Foreskin keratinocyte (primary cell): ENCODE data around the gene CLIC4.

DNA sequence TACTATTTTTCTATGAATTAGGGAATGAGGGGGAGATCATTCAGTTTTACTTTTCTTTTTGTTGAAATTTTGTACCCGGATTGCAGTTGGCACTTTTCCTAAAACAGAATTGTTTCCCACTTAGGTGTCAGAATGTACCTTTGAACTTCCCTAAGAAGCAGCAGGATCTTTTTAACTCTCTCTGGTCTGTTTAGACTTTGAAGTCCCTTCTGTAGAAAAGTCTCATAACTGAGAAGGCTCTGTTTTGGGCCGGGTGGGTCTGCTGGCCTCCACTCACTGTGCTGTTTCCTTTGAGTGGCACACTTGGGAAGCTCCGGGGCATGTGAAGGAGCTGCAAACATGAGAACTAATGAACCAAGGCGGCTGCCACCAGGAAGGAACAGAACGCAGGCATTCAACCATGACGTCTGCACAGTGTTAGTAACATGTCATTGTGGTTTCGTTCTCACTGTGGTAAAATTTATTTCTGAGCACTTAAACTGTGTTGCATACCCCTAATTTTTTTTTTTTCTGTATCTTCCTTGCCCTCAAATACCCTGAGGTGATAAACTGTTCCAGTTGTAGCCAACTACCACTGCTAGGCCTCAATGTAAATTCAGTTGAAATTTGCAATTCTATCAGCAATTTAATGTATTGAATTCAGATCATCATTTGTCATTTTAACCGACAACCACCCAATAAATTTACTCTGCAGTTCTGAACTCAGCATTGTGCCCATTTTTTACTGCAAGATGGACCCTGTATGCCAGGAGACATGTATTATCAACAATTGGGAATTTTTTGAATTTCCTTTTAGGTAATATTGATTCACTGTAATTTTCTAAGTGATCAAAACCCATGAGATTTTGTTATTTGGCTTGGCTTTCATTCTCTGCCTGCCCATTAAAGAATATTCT is 19.3 kb upstream of the NCMAP start:
- RAMPAGE, total RNA = no peak

DNA sequence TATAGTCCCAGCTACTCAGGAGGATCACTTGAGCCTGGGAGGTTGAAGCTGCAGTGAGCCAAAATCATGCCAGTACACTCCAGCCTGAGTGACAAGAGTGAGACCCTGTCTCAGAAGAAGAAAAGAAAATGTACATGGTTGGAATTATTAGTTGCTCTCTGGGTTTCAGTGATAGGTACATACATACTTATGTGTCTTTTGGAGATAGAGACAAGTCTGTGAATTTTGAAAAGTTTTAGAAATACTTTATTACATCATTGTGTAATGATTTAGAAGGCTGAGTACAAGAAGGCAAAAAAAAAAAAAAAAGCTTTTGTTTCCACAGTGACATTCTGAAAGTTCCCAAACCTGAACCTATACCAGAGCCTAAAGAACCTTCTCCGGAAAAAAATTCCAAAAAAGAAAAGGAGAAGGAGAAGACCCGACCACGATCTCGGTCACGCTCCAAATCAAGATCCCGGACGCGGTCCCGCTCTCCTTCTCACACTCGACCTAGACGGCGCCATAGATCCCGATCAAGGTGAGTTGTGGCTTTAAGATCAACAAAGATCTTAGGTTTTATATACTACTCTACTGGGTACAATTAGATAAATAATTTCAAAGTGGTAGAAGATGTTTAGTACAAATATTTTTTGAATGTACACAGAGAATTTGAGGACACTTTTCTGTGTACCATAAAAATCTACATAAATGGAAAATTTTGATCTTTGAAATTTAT is 9.2 kb downstream of the SRRM1 start:
- RAMPAGE, total RNA = no peak

DNA sequence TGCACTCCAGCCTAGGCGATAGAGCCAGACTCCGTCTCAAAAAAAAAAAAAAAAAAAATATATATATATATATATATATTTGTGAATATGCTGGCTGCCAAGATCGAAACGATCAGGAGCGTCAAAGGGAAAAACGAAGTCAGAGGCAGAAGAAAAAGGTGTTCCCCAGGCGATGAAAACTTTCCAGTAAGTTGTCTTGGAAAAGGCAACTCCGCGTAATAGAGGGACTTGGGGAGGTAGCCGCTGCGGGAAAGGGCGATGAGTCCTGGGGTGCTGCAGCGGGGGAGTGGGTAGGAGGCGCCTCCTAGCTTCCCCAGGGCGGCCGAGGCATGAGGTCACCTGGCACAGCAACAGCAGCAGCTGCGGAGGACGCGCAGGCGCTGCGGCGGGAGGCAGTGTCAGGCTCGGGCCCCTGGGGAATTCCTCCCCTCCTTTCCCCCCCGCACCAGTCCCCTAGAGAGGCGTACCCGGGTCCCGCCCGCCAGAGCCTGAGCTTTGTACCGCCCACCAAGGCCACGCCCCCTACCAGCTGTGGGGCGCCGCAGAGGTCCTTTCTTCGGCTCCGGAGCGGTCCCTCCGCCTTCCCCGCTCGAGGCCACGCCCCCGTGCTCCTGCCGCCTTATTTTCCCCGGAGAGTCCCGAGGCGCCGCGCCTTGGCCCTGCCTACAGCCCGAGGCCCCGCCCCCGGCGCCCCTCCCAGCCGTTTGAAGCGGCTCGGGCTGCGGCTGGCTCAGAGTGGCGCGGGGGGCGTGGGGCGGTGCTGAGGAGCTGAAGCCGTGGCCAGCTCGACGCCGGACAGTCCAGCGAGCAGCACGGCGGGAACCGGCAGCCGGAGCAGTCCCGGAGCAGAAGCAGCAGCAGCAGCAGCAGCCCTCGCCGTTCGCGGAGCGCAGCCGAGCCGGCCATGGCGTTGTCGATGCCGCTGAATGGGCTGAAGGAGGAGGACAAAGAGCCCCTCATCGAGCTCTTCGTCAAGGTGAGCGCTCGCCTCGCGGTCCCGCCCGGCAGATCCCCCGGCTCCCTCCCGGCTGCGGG is at the start of gene CLIC4:
Gene CLIC4 (plus strand): TSS at position 798 of the 1,035 bp plus-strand sequence.
- RAMPAGE, total RNA = start-site peak on the plus strand centred at position 786 of the sequence, 109 bp wide, 370 and 710 reads in 2 replicates

GRCh38 chr1:24914755-24915262 is 15.3 kb downstream of the RUNX3 start:
- RAMPAGE, total RNA = no peak

DNA sequence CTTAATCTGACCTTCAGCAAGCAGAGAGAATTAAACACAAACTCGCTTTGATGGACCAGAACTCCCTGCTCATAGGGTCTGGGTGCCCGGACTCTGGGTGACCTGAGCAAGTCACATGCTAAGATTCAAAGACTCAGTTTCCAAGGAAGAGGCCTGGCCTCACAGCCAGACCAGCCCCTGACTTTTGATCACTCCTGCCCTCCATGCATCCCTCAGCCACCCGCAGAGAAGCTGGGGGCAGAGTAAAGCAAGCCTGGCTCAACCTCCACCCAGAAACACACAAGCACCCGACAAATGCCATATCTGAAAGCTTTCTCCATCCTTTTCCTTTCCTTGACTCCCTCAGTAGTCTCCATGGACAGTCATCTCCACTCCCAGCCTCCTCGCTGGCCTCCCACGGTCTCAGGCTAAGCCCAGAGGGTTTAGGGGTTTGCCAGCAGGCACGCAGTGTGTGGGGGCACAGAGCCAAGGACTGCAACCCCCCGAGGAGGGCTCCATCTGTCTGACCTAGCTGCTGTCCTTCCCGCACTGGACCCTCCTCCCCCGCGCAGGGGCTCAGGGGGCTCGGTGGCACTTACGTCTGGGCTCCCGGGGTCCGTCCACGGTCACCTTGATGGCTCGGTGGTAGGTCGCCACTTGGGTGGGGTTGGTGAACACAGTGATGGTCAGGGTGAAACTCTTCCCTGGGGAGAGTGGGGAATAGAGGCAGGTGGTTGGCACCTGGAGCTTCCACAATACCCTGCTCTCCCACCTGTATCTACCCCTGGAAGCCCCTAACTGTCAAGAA is 11.2 kb downstream of the RUNX3 start:
- RAMPAGE, total RNA = no peak

DNA sequence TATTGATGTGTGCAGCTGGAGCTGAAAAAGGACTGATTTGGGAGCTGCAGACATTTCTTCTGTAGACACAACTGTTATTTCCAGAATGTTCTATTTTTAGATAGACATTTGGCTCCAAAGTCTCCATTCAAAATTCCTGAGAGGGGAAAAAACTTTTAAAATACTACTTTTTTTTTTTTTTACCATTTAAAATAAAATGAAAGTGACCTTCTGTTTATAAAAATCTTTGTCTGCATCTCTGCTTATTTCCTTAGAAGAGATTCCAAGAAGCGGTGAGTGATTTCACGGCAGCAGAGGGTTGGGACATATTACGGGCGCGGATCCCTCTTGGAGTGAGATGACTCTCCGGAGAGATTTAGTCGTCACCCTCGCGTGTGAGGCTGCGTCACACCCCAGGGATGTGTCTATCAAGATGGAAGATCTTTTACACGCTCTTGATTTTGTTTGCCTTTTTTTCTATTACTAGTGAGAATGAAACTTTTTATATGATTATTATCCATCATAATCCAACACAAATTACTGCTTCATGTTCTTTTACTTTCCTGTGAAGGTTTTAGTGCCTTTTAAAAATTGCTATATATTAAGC is 9.9 kb downstream of the RUNX3 start:
- RAMPAGE, total RNA = no peak

GRCh38 chr1:24927372-24928438 is 2.4 kb downstream of the RUNX3 start:
- RAMPAGE, total RNA = no peak

DNA sequence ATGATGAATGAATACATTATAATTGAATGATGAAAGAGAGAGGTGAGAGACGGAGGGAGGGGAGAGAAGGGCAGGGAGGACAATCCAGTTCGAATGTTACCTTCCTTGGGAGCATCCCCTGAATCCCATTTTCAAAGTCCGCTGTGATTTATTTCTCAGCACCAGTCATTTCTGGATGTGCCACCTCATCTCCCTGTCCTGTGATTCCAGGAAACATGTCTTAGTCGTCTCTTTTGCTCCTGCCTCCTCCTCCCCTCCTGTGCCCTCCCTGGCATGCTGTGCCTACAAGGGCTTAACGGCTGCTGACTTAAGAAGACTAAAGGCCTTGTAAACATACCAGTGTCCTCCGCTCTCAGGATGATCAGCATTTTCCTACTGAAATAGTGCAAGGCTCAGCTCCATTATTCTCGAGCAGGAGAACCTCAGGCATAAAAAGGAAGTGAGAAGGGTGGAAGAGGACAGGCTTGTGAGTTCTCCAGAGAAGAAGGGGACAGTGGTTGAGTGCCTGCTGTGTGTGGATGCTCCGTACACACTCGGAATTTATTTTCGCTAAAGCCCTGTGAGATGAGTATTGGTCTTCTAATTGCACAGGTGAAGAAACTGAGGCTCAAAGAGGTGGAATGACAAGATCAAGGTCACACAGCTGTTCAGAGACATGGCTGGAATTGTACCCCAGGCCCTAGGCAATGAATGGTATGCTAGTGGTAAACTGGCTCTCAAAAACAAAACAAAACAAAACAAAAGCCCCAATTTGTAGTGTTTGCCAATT is 61.7 kb upstream of the RUNX3 start:
- RAMPAGE, total RNA = no peak

DNA sequence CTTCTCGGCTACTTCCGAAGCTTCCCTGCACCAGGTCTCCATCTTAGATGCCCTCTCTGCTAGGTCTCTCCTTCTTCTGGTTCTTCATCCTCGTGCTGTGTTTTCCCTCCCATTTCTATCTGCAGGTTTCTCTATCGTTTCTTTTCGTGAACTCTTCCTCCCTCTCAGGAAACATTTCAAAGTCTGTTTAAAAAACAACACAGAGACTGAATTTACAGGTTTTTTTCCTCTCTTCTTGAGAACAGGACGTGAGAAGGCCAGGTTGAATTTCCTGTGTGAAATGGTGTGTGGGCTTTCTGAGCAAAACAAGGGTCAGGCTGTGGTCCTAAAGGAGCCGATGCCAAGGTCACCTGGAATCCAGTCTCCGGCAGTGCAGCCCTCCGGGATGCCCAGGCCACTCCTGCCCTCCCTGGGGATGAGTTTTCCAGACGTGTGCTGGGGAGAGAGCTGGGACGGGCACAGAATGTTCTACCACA is 62.6 kb upstream of the RUNX3 start:
- RAMPAGE, total RNA = no peak

DNA sequence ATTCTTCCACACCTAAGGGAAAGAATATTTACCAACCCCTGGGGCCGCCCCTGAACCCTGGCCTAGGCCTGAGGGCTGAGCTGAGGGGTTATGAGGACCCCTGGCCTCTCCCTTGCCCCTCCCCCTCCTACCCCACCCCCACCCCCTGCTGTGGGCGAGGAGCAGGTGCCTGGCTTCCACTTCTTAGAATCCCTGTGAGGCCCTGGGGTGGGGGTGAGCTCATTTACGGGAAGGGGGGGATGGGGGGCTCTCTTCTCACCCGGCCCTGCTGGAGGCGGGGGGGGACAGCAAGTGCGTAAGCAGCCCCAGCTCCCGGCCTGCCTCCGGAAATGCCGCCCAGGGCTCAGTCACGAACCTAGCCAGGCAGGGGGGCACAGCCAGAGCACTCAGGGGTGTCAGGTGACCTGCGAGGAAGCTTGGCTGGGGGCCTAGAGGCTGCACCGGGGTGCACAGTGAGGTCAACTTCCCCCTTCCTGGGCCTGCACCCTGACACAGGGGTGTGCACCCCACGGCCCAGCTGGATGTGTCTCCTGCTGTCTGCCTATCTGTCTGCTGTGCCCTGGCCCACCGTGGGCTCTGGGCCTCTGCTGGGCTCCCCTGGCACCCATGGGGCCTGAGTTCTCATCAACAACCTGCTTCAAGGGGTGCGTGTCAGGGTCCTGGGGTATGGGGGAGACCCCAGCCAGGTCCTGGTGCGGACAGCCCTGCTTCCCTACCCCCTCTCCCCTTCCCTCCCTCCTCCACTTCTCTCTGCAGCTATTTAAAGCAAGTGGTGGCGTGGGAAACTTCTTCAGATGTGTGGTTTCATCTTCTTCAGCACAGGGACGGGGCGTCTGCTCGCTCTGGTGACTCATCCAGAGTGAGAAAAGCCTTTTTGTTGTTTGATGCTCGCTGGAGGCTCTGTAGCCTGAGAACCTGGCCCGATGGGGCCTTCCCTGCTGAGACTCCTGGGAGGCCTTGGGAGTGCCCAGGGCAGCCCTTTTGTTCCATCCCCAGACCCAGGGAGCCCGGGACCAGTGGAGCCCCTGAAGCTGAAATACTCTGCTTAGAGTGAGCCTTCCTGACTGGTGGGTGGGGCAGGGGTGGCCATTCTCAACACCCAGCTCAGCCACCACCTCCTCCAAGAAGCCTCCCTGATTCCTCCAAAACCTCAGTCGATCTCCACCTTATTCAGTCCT is 92.5 kb upstream of the RUNX3 start:
- RAMPAGE, total RNA = no peak

DNA sequence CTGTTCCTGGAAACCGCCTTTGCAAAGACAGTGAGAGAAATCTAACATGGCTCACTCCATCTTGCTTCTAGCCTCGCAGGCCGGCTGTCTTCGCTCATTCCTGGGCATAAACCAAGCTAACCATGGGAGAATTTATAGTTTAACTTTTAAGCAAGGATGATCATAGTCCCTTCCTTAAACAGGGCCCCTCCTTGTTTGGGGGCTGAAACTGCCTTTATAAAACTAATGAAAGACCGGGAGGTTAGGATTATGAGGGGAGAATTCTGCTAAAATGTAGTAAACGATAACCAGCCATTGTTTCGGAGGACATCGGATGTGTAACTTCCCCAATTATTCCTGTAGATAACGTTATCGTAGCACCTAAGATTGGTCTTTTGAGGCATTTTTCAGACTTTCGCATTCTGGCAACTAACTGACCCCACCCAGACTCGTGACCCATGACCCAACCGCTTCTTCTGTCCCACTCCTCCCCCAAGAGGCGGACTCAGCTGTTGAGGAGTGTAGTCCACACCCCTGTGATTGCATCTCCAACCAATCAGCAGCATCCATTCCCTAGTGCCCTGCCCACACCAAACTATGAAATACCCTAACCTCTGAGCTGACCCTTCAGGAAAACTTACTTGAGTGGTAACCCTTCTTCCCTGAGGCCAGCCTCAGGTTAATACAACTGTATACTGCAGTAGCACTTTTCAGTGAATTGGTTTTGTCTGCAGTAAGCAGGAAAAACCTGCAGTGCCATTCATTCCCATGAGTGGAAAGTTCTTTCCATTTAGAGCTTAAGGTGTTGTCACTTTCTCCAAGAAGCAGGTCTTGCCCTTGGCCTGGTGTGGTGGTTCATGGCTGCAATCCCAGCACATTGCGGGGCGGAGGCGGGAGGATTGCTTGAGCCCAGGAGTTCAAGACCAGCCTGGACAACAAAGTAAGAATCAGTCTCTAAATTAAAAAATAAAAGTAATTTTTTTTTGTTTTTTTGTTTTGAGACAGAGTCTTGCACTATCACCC is 772 bp upstream of the SYF2 start:
- RAMPAGE, total RNA = no peak

- RAMPAGE, total RNA = no peak
Observed at GRCh38 chr1:25340329-25340740, 2.2 kb downstream of the TMEM50A start.

GRCh38 chr1:25476204-25476610 is 45.5 kb downstream of the MACO1 start:
- RAMPAGE, total RNA = no peak

DNA sequence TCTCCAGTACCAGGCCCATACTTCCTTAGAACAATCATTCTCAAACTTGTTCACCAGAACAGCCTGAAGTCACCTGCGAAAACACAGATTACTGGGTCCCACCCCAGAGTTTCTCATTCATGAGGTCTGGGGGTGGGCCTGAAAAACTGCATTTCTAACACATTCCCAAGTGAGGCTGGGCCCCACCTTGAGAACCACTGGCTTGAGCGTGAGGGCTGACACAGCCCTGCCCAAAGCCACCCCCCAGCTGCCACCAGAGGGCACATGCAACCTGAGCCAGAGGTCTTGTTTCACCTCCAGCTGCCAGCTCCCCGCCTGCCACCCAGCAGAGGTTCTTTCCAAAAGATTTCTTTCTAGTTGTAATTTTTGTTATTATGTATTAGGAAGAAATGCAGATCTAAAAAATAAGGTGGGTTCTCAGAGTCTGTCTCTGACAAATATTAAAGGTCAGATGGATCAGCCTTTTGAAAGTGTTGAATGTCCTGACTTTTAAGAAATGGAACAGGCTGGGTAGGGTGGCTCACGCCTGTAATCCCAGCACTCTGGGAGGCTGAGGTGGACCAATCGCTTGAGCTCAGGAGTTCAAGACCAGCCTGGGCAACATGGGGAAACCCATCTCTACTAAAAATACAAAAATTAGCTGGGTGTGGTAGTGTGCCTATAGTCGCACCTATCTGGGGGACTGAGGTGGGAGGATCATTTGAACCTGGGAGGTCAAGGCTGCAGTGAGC is 39.5 kb upstream of the LDLRAP1 start:
- RAMPAGE, total RNA = no peak

- RAMPAGE, total RNA = no peak
Observed at GRCh38 chr1:25619010-25619540, 2.5 kb downstream of the MAN1C1 start.

DNA sequence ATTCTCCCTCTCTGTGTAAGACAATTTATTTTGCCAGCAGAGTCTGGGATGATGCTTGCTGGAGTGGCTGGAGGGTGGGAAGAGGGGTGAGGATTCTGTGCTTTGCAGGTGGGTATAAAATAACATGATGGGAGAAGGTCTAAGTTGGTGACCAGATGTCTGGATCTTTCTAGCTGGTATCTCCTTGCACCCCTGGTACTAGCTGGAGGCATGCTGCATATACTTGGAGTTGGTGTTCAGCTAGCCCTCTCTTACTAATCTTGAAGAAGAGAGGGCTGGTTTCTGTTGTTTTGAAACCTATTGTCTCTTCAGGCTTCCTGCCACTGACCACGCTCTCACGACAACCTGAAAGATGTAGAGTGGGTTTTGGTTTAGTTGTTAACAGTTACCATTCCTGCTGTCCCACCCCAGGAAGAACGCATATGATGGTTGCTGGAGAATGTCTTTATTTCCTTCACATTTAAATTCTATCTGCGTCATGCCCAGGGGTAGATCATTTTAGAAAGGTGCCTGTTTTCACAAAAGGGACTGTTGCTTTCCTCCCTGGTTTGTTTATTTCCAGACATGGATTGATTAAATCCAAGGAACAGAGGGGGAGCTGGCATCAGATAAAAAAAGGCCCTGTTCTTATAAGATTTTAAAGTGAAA is 3.6 kb downstream of the MAN1C1 start:
- RAMPAGE, total RNA = no peak

- RAMPAGE, total RNA = no peak
Observed at GRCh38 chr1:25923144-25923660, 17.0 kb upstream of the STMN1 start.

DNA sequence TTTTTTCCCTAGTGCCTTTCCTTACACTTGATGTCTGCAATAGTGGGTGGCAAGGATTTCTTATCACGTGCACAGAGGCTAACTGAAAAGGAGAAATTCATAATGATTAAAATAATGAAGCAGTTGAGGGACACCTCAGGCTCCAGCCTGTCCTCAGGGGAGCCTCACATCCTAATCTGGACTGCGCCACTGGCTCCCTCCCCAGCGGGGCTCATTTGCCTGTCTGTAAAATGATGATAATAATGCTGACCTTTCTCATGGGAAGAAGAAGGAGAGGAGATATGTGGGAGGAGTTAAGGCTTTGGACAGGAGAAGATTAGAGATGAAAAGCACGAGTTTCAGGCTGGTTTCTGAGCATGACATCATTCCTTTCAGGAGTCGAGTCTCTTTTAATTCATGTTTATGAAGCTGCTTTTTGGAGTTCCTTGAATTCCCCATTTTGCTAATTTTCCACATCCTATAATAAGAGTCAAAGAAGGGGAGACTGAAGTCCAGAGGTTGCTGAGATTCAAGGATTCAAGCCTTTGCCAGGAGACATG is 27.2 kb upstream of the STMN1 start:
- RAMPAGE, total RNA = no peak

- RAMPAGE, total RNA = no peak
Observed at GRCh38 chr1:26005413-26005761, 7.5 kb upstream of the PAFAH2 start.

- RAMPAGE, total RNA = no peak
Observed at GRCh38 chr1:26047228-26047773, 1.4 kb upstream of the SLC30A2 start.